ENCODE results near the gene BVES.

DNA sequence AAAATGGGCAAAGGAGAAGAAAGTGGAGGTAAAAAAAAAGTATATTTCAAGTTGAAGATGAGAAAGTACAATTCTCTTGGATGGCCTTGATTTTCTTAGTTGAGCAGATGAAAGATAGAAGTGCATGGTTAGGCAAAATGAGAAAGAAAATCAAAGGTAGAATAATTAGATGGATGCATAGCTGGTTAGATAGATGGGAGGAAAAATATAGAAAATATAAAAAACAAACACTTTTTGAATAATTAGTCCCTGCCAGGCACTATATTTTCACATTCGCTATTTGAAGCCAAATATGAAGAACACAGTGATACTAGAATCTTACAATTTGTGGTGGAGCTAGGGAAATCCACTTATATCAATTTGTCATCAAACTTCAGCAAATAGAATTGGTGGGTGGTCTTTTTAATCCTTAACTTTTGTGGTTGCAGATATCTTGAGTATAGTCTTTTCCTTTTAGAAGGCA is 588.3 kb downstream of the GRIK2 start:
- PRO-cap, 3 experiments: no peak in any of the 3 experiments

- PRO-cap, 3 experiments: no peak in any of the 3 experiments
Observed at GRCh38 chr6:105136386-105137422, at the start of gene BVES. Gene BVES, minus strand, starts transcription at chr6:105137157.

GRCh38 chr6:105161435-105161900 is 18.3 kb downstream of the POPDC3 start:
- PRO-cap, 3 experiments: peak in 2 of 3 experiments; most common minus-strand start chr6:105161596 (in 2)

DNA sequence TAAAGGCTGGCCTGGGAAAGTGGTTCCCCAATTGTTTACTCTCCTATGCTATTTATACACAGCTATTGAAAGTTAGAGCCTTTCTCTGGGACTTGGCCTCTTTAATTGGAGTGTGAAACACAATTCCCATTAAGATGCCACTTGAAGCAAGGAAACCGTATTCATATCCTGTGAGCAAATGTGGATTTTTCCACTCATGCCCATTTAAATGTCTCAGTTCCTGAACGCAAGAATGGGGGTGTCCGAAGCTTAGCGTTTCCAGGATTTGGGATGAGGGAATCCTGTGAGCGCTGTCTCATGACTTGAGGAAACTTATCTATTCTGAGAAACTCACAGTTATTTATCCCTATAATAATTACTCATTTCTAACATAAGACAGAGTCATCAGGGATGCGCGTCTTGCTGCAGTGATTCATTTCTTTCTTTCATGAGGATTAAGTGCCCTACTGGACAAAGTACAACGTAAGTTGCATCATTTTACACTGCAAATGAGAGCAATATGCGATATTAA is 143.3 kb upstream of the PREP start:
- PRO-cap, 3 experiments: no peak in any of the 3 experiments

DNA sequence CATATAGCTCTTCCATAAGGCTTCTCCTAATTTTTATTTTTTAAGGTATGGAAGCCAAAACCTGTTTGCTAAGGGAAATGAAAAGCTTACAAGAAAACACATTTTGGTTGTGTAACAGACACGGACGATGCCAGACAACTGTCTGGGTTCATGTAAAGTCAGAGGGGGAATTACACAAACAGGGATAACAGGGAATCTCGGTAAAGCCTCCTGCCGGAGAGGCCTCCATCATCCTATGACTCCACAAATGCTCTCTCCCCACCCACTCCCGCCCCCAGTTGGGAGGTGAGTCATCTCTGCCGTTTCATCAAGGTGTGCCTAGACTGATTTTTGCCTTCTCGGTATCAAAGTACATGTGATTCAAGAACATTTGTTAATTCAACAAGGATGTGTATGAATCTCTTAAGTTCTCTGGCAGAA is 305.0 kb upstream of the PRDM1 start:
- PRO-cap, 3 experiments: no peak in any of the 3 experiments

GRCh38 chr6:105793008-105793537 is 293.1 kb upstream of the PRDM1 start:
- PRO-cap, 3 experiments: no peak in any of the 3 experiments

GRCh38 chr6:105797398-105797931 is 288.7 kb upstream of the PRDM1 start:
- PRO-cap, 3 experiments: no peak in any of the 3 experiments

DNA sequence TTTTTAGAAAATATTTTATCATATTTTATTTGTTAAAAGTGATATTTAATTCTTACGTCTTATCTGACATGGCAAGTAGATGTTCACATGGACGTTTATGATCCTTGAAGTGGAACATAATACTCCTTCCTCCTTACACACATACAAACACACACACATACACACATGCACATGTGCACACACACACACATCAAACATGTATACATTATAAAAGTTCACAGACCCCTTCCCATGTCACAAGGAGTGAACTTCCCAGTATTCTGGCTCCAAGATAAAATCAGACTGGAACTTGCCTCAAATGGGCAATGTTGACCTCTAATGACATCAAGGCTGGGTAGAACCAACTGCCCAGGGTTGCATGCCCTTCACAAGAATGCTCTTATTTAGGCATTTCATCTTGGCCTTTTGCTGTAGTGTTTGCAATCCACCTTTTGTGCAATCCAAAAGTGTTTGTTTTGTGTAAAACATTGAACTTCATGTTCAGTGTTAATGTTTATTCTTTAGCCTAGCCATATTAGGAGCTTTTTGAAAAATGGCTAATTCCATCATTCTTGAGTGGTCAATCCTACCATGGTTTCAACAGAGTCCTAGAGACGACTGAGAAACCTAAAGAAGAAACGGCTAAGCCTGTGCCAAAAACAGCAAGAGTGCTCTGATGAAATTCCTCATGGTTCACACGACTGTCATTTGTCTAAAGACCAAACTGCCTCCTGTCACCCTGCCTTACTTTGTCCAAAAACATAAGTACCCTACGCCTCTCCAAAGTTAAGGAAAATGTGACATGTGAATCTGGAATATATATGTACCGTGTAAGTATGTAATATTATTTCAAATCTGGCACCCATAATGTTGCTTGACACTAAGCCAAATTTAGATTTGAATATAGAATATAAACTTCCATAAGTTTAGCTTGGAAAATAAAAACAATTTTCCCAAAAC is 279.7 kb upstream of the PRDM1 start:
- PRO-cap, 3 experiments: no peak in any of the 3 experiments

GRCh38 chr6:105875989-105876883 is 209.9 kb upstream of the PRDM1 start:
- PRO-cap, 3 experiments: no peak in any of the 3 experiments

- PRO-cap, 3 experiments: no peak in any of the 3 experiments
Observed at GRCh38 chr6:106099102-106099721, 13.1 kb downstream of the PRDM1 start.

- PRO-cap, 3 experiments: peak in 1 of 3 experiments; most common minus-strand start chr6:106117573 (in 1)
Observed at GRCh38 chr6:106117350-106118052, 31.4 kb downstream of the PRDM1 start.

DNA sequence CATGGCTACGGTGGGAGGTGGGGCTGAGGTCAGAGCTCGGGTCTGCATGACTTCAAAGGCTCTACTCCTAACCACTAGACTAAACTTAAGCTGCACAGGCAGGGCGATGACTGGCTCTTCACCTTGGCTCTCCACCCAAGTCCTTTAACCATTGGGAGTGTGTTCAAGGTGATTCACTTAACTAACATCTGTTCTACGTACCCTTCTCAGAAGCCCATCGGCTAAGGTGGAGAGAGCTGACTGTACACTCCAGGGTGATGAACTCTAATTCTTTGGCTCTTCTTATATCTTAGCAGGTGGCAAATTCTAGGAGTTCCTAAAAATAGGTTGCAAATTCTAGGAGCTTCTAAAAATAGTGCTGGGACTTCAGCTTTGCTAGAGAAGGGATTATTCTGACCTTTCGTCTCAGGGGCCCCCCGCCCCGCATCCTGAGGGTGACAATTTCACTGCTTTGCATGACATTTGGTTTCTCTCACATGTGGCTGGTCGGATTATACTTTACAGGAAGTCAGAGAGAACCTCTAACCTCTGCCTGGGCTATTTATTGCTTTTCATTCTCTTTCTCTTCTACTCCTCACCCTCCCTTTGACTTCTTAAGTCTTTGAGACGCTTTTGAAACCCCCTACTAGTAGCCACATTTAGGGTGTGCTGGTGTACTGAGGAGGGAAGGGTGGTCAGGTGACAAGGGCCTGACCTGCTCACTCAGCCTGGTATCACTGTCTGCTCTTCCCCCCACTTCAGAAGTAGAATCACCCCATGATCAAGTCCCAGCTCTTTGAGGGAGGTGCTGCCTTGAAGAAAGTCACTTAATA is 55.5 kb downstream of the PRDM1 start:
- PRO-cap, 3 experiments: no peak in any of the 3 experiments

DNA sequence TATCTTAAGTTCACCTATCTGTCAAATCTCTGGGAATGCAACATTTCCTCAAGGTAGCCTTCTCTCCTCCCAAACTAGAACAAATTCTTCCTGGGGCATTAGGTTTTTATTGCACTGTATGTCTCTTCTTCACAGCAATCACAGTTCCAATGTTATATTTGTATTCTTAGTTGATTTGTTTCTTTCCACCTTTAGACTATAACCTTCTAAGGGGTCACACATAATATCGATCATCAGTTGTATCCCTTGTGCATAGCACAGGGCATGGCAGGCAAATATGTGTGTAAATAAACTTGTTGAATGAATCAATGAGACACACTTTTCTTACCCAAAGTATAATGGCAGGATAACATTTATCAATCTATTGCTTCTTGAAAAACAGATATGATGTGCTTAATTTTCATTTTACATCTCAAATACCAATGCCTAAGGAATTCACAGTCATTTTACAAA is 81.0 kb downstream of the ATG5 start:
- PRO-cap, 3 experiments: no peak in any of the 3 experiments

DNA sequence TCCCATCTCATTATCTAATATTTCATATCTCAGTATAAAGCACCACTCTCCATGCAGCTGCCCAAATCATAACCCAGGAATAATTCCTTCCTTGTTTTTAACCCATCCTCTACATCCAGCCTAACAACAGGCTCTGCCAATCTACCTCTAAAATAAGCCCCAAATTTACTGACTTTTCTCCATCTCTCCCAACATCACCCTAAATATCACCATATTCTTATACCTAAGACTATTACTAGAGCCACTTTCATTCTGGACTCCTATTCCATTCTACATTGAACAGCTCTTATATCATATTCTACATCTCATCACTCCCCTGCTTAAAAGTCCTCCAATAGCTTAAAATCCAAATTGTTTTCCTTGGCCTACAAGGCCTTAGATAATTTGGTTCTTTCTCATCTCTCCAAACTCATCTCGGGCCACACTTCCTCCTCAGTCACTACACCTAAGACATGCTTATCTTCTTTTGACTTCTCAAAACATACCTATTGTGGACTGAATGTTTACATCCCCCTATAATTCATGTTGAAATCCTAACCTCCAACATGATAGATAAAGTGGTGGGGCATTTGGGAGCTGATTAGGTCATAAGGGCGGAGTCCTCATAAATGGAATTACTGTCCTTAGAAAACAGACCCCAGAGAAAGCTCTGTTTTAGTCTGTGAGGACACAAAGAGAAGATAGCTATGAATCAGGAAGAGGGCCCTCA is 54.6 kb downstream of the ATG5 start:
- PRO-cap, 3 experiments: no peak in any of the 3 experiments

GRCh38 chr6:106512040-106512383 is 117.3 kb downstream of the RTN4IP1 start:
- PRO-cap, 3 experiments: peak in 1 of 3 experiments; most common plus-strand start chr6:106512267 (in 1)

GRCh38 chr6:106519369-106520636 is 109.5 kb downstream of the RTN4IP1 start:
- PRO-cap, 3 experiments: peak in 2 of 3 experiments; most common plus-strand start chr6:106520265 (in 2); most common minus-strand start chr6:106520184 (in 2)

GRCh38 chr6:106533165-106533775 is 96.0 kb downstream of the RTN4IP1 start:
- PRO-cap, 3 experiments: no peak in any of the 3 experiments

GRCh38 chr6:106544531-106545017 is 84.7 kb downstream of the RTN4IP1 start:
- PRO-cap, 3 experiments: no peak in any of the 3 experiments

DNA sequence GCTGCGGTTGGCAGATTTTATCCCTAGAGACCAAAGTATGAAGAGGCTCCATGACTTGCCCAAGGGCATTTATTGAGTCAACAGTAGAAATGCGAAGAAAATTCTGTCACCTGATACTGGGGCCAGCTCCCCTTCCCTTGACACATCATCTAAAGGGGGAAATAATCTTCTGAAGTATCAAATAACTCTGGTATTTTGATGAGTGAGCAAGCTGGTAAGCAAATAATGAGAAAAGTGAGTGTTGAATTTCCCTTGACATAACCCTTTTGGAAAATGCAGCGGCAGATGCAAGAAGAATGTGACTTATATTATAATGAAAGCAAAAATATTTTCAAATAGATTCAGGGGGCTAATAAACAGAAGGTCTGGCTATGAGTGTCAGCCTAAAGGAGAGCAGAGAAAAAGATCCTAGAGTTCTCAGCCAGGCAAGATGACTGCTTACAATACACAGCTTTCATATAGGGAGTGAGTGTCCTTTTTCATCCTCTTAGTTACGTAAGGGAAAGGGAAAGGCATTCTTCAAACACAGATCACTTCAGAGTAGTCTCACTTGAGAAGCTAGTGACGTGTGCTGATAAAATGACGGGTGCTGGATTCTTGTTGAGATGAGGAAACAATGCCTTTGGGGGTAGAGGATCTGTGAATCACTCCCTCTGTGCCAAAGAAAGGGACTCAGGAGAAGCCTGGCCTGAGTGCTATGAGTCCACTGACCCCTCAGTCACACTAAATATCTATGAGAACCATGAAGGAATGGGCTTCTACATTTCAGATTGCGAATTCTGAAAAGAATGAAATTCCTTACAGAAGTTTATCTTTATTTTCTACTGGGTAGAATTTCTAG is 117.1 kb downstream of the QRSL1 start:
- PRO-cap, 3 experiments: no peak in any of the 3 experiments

- PRO-cap, 3 experiments: peak in 1 of 3 experiments; most common minus-strand start chr6:106757393 (in 1)
Observed at GRCh38 chr6:106757299-106757644, 127.9 kb downstream of the QRSL1 start.